ENCODE measurements around a stretch of chr14.

GRCh38 chr14:99595901-99596624 is 7.9 kb downstream of the CCDC85C start:
- PRO-cap = unidirectional peak, minus-strand start at chr14:99596198

DNA sequence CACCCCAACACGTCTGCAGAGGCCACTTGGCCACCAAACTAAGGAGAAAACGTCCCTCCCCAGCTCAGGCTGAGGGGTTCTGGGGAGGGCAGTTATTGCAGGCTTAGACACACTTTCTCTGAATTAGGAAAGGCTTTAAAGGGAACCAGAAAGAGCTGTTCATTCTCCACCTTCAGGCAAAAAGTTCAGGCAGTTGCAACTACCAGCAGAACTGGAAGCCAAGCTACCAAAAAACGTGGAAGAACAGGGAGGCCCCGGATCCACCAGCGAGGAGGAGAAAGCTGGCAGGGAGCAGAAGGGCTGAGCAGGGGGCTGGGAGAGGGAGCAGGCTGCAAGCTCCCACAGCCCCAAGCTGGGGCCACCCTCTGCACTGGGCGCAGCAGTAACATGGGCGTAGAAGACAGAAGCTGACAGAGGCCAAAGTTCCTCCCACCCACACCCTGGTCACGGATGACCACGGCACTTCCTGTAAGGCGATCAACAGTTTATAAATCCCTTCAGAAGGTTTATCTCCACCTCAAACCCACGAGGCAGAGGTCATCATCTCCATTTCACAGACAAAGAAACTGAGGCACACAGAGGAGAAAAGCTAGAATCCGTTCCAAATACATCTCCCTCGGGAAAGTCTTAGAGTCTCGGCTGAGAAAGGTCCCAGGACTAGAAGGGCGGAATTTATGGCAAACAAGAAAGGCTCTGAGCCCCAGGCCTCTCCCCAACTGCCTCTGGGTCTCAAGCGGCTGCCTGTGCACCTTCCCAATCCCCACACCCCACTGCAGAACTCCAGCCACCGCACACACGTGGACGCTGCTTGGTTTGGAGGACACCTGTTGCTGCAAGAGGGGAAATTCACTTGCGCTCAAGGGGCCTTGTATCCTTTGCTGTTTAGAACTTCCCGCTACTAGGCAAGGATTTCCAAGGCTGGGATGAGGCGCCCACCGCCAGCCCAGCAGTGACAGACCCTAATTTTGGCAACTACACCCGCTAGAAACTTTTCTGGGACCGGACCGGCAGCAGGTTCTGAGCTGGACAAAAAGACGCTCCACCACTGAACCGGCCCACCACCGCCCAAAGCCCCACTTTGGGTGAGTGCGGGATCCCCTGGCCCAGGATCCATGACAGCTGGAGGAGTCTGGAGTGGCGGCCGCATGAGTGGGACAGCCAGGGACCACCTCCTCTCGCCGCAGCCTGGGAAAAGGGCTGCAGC is 1.7 kb downstream of the CCDC85C start:
- PRO-cap = unidirectional peak, plus-strand start at position 294 of the sequence; unidirectional peak, minus-strand start at position 360 of the sequence; unidirectional peak, minus-strand start at position 772 of the sequence

- PRO-cap = no peak
Observed at GRCh38 chr14:99603129-99603795, 745 bp downstream of the CCDC85C start.

DNA sequence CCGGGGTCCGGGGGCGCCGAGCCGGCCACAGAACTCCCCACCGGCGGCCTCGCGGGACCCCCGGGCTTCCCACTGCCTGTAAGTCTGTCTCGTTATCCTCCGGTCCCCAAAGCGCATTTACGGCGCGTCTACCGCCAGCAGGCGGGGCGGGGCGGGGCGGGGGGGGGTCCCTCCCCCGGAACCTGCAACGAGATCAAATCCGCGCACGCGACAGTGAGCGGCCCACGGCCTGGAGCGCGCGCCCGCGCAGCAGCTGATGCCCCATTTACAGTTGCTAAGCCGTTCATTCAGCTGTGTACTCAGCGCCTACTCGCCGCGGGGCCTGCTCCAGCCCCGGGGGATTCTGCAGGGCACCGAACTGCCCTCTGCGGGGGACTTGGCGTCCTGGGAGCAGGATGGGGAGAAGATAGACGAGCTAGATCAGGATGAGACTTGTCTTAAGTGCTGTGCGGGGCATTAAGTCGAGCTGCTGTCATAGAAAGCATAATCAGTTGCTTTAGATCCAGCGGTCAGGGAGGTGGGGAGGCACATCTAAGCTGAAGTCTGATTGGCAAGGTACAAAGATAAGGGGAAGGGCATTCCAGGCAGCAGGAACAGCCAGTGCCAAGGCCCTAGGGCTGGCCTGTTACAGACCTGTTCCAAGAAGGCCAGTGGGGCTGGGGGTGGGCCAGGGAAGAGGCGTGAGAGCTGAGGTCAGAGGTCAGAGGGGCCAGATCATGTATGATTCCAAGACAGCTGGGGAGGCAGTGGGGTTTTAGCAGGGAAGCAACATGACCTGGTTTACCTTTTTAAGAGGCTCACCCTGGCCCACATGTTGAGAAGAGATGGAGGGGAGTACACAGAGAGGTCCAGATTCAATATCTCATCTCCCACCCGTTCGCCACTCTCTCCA is 1.5 kb upstream of the CCDC85C start:
- PRO-cap = bidirectional peak, plus-strand start at position 216 of the sequence, minus-strand start at position 113 of the sequence

- PRO-cap = bidirectional peak, plus-strand start at chr14:99684314, minus-strand start at chr14:99684016
Observed at GRCh38 chr14:99683175-99684137, 642 bp upstream of the CYP46A1 start.

GRCh38 chr14:99972164-99972911 is 92.9 kb upstream of the EVL start:
- PRO-cap = no peak

DNA sequence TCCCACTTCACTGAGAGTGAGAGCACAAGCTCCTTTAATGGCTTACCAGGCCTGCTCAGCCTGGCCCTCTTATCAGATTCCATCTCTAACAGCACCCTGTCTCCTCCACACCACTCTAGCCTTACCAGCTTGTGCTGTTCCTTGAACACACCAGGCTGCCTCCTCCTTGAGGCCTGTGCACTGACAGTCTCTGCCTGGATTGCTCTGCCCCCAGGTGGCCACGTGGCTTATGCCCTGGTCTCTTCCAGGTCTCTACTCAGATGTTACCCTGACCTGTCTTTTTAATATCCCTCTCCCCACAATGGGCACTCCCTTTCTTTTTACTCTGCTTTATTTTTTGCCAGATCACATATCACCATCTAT is 40.0 kb upstream of the EVL start:
- PRO-cap = no peak

- PRO-cap = unidirectional peak, minus-strand start at chr14:100030589
Observed at GRCh38 chr14:100030387-100031241, 34.6 kb upstream of the EVL start.

DNA sequence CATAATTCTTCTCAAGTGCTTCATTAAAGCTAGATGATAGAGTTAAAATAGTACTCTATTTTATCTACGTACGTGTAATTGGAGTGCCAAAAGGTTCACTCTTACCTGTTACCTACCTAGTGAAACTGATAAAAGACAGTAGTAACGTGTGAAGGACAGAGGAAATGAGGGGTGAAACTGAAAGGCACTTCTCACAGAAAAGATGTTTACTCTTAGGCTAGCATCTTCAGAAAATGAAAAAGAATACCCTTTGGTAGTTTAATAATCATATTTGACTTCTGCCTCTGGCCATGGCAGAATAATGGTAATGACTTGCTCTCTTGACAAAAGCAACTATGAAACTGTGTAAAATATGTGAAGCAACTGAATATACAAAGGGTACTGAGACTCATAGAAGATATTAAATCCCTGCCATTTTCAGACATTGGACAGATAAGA is 6.4 kb upstream of the EVL start:
- PRO-cap = no peak

DNA sequence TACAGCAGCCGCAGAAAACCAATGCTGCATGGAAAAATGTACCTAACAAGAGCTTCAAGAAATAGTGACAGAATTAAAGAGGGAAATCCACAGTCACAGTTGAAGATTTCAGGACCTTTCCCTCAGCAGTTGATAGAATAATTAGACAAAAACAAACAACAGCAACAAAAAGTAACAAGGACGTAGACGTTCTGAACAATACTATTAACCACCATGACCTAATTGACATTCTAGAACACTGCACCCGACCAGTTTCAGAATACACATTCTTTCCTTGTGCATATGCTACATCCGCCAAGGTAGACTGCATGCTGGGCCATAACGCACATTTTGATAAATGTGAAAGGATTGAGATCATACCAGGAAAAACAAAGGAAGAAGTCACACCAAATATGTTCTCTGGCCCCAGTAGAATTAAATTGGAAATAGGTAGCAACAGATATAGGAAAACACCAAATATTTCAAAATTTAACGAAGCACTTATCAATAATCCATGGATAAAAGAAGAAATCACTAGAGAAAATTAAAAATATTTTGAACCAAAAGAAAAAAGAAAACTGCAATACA is 1.6 kb upstream of the EVL start:
- PRO-cap = no peak

DNA sequence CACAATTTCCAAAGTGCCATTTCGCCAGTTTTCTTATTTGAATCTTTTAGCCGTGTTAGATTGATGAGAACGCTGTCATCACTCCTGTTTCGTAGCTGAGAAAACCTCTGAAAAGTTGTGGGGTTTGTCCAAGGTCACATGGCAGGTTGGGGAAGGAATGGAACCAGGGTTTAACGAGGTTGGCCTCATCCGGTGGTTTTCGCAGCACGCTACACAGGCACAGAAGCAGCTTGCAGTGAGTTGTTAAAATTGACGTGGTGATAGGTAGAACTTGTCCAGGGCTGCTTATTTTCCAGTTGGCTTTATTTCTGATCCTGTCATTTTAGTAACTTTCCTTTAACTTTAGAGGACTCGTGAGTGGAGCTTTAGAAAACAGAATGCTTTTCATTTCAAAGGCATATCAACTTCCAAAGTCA is 1.0 kb downstream of the EVL start:
- PRO-cap = bidirectional peak, plus-strand start at position 188 of the sequence, minus-strand start at position 97 of the sequence

DNA sequence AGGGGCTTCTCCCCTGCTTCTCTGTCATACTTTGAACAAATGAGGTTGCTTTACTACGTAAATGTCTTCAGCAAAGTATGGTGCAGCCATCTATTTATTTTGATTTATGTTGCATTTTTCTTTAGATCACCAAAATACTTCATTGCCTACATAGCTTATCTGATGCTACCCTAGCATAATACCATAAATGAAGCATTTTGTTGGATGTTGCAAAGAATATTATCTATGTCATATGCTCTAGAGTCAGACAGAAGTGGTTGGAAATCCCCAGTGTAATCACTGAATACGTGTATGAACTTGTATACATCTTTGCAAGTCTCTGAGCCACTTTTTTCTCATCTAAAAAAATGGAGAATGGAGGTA is 18.4 kb downstream of the EVL start:
- PRO-cap = no peak

DNA sequence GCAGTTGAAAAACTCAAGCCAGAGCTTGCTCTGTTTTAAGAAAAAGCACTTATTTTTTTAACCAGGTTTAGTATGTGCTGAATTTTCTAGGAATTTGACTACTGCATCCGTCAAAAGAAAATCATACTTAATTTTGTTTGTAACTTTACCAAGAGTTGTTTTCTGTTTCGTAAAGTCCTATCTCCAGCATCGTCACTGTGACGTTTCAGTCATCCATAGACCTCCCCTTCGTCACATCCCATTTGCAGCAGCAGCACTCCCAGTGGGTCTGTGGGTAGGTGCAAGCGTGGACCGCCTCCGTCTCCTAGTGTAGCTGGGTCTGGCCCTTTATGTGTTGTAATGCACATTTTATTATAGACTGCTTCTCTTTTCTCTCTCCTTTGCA is 41.0 kb downstream of the EVL start:
- PRO-cap = no peak

DNA sequence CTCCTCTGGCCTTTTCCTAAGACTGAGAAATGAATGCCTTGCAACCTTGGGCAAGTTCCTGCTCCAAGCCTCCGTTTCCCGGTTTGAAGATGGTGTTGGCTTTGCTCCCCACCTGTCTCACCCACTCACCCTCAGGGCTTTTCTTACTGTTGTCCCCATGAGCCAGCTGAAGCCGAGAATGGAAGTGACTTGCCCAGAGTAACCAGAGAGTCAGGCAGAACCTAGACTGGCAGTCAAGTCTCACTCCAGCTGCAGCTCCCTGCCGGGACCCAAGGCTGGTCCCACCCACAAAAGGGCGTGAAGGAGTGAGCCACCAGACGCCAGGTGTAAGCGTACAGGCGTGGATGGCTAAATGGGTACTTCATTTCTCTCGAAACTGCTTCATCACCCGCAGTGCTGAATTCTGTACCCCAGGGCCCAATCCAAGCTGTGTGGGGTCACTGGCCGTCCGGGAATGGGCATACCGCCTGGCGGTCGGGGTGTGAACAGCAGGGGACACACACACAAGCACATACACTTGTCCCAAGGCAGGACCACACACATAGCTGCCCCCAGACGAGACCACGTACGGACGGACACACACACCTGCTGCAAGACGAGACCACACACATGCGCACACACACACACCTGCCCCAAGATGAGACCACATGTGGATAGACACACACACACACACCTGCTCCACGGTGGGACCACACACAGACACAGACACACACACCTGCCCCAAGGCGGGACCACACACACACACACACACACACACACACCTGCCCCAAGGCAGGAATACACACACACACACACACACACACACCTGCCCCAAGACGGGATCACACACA is 34.8 kb downstream of the DEGS2 start:
- PRO-cap = no peak

DNA sequence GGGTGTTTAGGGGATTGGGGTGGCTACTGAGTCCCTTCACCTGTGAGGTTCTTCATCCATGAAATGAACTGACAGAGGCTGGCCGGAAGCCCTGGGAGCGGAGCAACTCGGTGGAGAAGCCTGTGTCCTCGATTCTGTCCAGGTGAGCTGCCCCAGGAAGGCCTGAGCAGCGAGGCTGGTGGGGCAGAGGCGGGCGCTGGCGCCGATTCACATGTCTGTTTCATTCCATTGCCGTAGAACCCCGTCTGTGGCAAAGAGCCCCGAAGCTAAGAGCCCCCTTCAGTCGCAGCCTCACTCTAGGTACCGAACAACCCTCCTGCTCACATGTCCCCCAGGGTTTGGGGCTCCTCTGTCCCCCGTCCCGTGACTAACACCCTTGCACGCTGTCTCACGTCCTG is 21.9 kb downstream of the DEGS2 start:
- PRO-cap = no peak

GRCh38 chr14:100146862-100147770 is 12.3 kb downstream of the DEGS2 start:
- PRO-cap = no peak

GRCh38 chr14:100147857-100148389 is 11.5 kb downstream of the DEGS2 start:
- PRO-cap = no peak

- PRO-cap = no peak
Observed at GRCh38 chr14:100158848-100159372, 535 bp downstream of the DEGS2 start.

DNA sequence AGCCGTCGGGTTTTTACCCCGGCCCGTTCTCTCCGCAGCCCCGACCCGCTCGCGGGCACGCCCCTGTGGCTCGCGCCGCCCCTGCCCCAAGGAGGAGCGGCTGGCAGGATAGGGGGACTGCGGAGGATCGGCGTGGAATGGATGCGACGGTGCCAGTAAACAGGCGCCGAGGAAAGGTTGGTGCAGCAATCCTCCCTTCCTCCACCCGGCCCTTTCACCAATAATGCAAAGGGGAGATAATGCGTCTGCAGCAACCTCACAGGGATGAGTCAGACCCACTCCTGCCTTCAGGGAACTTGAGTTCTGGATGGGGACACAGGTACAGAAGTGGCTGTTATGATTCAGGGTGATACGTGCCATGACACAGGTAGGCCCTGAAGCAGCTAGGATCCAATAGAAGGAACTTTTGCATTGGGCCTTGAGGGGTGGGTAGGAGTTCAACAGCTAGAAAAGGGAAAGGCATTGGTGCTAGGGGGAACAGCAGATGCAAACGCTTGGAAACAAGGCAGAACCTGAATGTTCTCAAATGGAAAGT is 578 bp upstream of the DEGS2 start:
- PRO-cap = no peak

DNA sequence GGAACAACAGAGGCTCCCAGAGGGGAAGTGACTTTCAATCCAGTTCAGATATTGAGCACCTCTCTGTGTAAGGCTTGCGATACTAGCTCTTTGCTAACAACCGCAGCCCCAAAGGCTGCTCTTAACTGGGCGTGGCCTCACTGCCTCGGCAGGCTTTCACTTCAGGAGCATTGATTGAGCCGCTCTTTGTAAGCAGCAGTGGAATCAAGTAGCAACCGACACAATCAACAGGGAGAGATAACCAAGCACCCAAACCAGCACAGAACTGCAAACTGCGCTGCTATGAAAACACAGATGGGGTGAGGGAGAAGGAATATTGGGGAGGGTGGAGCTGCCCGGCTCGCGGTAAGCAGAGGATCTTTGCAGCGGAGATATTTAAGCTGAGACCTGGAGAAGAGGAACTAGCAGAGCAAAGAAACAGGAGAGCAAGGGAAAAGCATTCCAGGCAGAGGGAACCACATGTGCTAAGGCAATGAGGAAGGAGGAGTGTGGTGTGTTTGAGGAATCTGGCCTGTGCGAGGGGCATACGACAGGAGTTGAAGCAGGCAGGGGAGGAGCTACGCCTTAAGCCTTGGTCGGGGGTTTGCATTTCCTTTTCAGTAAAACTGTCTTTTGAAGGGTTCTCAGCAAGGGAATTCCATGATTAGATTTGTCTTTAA is 17.3 kb upstream of the YY1 start:
- PRO-cap = unidirectional peak, plus-strand start at position 189 of the sequence

Measured in right common carotid artery plus branches (tissue), 1 donor.